AG09309 (cell line): ENCODE measurements around a stretch of chr16.

DNA sequence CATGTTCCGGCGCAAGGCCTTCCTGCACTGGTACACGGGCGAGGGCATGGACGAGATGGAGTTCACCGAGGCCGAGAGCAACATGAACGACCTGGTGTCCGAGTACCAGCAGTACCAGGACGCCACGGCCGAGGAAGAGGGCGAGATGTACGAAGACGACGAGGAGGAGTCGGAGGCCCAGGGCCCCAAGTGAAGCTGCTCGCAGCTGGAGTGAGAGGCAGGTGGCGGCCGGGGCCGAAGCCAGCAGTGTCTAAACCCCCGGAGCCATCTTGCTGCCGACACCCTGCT lies 12.4 kb downstream of the TUBB3 start:
- RRBS: no CpG with 5 or more reads among the region's 23 CpGs

- RRBS: no CpG with 5 or more reads among the region's 6 CpGs
These were observed 9.5 kb downstream of the DEF8 start for GRCh38 chr16:89958179-89958418.

GRCh38 chr16:89971027-89971911 lies 22.7 kb downstream of the DEF8 start:
- RRBS: no CpG with 5 or more reads among the region's 31 CpGs

DNA sequence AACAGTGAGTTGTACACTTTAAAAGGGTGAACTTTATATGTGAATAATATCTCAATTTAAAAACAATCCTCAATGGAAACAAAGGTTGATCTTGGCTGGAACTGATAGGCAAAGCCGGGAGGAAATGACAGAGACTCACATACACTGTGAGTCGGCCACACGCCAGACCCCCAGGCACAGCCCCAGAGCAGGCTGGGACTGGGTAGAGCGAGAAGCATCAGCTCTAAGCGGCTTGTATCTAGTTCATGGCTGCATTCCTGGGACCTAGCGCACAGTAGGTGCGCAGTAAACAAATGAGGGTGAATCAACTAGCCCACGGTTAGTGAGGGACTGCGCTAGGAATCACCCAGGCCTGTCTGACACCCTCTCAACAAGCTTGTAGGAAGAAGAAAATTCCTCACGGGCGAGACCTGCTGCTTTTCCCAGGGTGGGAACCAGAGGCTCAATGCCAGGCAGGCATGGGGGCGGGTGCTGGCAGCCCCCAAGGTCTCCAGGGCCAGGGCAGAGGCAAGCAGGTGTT lies 3.2 kb downstream of the DBNDD1 start:
- RRBS: no CpG with 5 or more reads among the region's 12 CpGs